Mononuclear cell (primary cell): ENCODE data around the gene HLA-DOB.

DNA sequence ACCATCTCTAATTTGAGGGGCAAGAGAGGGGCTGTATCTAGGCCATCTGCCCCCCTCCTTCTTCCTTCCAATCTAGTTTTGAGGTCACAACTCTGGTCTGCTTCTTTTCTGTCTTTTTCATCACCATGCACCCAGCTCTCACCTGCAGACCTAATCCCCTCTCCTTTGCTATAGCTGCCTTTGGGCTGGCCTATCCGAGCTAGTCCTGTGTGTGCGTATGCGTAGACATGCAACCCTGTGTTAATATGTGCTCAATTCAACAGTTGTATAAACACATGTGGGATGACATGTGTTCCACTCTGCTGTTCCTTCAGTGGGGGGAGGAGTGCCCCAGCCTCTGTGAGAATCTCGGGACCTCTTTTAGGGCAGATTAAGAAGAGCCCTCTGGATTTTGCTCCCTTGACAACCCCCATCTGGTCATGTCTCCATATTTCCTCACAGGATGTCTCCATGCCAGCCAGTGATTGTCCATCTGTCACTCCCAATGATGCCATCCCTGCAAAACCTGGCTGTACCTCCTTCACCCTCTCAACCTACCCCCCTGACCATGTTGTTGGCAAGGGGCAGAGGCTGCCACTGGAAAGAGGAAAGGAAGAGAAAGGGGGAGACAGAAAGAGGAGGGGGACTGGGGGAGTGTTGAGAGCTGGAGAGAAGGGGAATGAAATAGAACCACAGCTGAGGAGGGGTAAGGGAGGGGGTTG, 545 bp downstream of the PRRT1 start:
- RRBS, result no CpG with 5 or more reads among the region's 4 CpGs

DNA sequence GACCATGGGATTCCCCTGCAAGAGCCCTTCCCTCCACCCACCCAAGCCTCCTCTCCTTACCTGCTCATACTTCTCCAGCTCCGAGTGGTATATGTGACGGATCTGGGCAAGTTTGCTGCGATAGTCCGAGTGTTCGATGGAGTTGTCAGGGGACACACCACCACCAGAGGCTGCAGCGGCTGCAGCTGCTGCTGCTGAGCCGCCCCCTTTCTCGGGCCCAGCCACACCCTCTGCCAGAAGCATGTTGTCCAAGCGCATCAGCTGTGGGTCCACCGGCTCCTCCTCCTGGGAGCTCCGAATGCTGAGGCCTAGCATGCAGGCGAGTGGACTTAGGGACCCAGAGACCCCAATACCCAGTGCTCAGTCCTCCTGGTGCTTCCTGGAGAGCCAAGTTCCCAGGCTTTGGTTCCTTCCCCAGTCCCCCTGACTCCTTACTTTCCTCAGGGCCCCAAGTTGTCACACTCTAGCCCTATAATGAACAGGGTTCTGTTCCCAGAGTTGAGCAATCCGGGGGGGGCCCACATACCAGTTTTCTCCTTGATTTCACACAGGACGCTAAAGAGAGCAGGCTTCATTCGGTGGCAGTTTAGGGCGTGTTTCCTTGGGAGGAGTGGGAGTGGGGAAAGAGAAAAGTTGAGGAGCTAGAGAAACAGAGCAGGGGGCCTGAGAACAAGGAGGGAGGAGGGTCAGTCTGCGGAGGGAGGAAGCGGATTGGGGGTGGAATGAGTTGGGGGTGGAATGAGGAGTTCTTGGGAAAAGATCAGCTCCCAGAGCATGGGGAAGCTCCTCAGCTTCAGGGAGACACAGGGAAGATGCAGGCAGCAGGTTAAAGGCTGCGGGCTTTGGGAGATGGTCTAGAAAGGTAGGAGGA, 1.6 kb downstream of the PBX2 start:
- RRBS, result no CpG with 5 or more reads among the region's 19 CpGs

GRCh38 chr6:32196309-32196873, 3.9 kb upstream of the GPSM3 start:
- RRBS, result 2% methylated on average over 6 of the region's 33 CpGs

DNA sequence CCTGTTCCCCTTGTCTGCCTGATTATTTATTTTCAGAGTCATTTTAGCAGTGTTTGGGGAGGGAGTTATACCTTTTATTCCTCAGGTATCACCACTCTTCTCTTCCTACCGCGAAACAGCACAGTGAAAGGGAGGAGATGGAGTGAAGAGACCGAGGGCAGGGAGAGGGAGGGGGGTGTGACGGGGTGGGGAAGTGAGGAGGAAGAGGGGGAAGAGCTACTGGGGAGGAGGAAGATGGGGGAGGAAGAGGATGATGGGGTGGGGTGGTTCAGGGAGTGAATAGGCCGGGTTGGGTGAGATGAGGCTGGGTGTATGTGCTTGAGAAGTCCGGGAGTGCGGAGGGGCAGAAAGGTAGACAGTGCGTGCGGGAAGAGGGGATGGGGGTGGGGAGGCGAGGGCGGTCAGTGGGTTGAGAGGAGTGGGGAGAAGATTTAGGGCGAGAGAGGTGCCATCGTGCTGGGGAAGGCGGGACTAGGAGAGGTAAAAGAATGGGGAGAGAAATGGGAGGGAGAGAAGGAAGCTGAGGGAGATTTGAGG, 30.8 kb upstream of the NOTCH4 start:
- RRBS, result no CpG with 5 or more reads among the region's 14 CpGs

DNA sequence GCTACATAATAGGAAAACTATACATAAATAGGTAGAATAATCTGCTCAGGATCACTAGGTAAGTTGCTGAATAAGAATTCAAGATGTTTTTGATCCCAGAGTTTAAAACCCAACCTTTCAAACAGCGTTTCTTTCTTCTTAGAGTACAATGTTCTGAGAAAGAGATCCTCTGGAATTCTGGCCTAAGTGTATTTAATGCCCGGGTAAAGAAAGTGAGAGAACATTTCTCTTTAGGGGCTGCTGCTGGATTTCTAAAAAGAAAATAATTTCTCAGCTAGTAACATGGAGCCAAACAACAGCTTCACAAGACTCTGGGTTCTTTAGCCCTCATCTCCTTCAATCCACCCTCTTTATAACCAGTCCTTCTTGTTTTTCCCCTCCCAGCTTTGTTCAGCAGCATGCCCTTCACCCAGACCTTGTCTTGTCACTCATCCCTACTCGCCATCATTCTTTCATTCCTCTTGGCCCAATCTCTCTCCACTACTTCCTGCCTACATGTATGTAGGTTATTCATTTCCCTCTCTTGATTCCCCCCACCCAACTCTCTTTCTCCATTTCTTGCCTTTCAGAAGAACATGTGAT, 2.3 kb downstream of the HLA-DRA start:
- RRBS, result no CpG with 5 or more reads among the region's 3 CpGs

GRCh38 chr6:32472743-32473397, 33.2 kb downstream of the HLA-DRA start:
- RRBS, result no CpG with 5 or more reads among the region's 5 CpGs

DNA sequence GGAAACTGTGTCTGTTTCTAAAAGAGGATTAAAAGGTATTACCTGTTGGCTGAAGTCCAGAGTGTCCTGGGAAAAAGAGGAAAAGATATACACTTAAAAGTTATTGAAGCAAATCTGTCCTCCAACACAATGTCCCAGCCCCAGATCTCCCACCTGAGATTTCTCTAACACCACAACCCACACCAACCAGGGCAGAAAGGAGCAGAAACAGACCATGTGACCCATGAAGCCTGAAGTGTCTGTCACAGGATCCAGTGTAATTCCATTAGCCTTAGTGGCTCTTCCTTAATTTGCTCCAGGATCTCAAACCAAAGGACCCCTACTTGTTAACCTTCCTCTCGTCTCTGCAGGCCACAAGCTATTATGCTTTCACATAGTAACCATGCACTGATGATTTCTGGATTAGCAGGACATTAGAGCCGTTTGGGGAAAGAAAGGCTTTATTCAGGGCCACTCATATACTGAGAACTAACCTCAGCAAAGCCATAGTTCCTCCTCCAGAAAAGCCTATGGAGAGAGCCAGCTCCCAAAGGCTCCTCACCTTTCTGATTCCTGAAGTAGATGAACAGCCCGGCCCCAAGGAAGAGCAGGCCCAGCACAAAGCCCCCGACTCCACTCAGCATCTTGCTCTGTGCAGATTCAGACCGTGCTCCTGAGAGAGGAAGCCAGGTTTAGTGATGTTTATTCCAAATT, 9.3 kb downstream of the HLA-DRB1 start:
- RRBS, result no CpG with 5 or more reads among the region's 5 CpGs

DNA sequence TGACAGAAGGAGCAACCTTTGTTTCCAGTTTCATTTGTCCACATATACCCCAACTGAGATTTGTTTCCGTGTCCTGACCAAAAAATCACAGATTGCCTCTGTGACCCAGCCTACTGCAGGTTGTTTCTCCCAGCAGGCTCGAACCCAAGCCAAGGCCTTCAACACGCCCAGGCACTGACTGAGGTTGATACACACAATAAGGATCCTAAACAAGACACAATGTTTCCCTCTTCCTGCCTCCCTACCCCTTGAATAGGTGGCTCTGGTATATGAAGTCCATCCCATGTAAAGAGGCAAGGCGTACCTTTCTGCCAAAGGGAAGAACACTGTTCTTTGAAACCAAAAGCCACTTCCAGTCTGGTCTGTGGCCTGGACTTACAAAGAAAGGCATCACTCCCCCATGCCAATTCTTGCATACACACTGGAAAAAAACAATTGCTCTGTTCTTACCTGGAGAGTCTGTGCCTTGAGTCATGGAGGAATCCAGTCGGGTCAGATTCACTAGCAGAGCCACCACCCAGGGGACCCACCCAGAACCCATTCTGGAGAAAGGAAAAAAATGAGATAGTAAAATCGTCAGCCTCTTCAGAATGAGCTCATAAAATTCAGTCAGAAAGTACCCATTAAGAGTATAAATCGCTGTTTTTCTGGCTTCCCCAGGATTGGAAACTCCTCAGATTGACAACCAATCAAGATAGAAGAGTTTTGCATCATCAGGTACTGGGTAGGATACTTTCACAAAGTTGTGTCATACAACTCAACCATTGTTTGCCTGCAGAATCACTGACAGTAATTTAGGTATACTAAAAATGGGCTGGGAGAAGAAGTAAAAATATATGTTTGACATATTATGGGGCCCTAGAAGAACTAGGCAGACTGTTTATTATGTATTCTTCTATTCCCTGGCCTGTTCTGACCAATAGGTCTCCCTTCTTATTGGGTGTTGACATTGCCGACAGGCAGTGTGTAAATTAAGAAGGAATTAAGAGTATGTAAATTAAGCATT, at the start of gene HLA-DOB:
Gene HLA-DOB, minus strand, starts transcription at position 592 of the 1,006 bp plus-strand sequence.
- RRBS, result no CpG with 5 or more reads among the region's 8 CpGs

GRCh38 chr6:32854799-32855291, 853 bp downstream of the PSMB9 start:
- RRBS, result no CpG with 5 or more reads among the region's 8 CpGs

DNA sequence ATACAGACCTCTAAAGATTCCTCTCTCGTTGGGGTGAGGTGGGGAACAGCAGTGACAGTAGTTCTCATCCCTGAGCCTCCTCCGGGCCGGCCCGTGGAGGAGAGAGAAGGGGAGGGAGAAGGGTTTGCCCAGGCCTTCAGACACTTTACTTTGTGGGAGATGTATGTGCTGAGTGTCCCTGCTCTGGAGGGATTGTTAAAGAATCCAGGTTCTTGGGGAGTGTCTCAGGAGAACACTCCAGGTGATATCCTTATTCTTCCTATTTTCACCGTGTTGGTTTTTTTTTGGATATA, 41.0 kb downstream of the PSMB9 start:
- RRBS, result no CpG with 5 or more reads among the region's 5 CpGs

DNA sequence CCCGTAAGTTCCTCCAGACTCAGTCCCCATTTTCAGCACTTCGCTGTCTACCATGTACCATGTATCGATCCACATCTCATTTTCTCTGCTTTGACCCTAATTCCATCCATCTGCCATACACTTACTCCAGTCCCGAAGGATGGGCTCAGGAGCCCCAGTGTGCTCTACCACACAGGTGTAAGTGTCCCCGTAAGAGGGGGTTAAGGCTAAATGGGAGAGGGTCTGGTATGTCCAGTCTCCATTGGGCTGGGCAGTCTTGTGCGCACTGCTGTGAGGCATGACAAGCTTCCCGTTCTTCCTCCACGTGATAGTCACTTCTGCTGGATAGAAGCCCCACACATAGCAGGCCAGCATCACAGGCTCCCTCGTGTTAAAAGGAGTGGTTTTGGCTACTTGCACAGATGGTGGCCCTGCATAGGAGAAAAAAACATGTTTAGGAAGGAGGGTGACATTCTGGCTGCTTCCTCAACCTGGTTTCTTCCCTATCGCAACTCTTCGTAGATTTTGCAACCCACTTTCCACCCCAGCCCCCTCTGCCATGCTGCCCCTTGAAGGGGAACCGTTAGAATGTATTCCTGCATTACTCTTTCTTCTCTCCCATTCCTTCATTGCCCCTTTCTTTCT, 3.7 kb downstream of the HLA-DMB start:
- RRBS, result no CpG with 5 or more reads among the region's 12 CpGs

DNA sequence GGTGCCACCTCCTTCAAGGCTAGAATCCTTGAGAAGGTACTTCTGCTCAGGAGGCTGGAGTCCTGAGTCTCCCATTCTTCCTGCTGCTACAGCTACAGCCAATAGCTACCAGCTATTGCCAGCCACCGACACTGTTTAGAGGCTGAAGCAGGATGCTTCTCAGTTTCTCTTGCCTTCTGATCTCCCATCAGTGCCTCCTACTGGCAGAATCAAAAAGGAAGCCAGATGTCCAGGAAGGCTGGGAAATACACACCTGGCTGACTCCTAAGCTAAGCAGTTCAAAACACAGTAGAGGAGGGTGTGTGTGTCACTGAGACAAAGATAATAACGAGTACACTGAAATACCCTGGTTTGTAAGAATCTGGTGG, 2.1 kb upstream of the HLA-DMA start:
- RRBS, result no CpG with 5 or more reads among the region's 2 CpGs

- RRBS, result no CpG with 5 or more reads among the region's 1 CpG
These were observed 7.4 kb downstream of the BRD2 start for GRCh38 chr6:32975837-32976200.

- RRBS, result 88% methylated on average over 1 of the region's 12 CpGs
These were observed 5.3 kb downstream of the HLA-DPB1 start for GRCh38 chr6:33081018-33081651.

- RRBS, result no CpG with 5 or more reads among the region's 12 CpGs
These were observed 9.9 kb downstream of the HLA-DPB1 start for GRCh38 chr6:33085594-33086222.

- RRBS, result no CpG with 5 or more reads among the region's 1 CpG
These were observed 36.5 kb downstream of the HLA-DPB1 start for GRCh38 chr6:33112231-33112656.

GRCh38 chr6:33121644-33121998, 45.8 kb downstream of the HLA-DPB1 start:
- RRBS, result no CpG with 5 or more reads among the region's 2 CpGs

DNA sequence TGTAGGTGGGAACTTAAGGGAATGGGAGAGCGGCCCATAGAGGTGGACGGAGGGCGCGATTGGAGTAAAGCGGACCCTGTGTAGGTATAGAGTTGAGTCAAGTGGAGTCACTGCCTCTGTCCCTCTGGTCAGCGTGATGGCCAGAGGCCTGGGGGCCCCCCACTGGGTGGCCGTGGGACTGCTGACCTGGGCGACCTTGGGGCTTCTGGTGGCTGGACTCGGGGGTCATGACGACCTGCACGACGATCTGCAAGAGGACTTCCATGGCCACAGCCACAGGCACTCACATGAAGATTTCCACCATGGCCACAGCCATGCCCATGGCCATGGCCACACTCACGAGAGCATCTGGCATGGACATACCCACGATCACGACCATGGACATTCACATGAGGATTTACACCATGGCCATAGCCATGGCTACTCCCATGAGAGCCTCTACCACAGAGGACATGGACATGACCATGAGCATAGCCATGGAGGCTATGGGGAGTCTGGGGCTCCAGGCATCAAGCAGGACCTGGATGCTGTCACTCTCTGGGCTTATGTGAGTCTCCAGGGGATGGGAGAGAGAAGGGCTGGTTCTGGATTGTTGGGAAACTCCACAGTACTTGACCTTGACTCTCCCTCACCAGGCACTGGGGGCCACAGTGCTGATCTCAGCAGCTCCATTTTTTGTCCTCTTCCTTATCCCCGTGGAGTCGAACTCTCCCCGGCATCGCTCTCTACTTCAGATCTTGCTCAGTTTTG, 618 bp downstream of the SLC39A7 start:
- RRBS, result no CpG with 5 or more reads among the region's 19 CpGs

DNA sequence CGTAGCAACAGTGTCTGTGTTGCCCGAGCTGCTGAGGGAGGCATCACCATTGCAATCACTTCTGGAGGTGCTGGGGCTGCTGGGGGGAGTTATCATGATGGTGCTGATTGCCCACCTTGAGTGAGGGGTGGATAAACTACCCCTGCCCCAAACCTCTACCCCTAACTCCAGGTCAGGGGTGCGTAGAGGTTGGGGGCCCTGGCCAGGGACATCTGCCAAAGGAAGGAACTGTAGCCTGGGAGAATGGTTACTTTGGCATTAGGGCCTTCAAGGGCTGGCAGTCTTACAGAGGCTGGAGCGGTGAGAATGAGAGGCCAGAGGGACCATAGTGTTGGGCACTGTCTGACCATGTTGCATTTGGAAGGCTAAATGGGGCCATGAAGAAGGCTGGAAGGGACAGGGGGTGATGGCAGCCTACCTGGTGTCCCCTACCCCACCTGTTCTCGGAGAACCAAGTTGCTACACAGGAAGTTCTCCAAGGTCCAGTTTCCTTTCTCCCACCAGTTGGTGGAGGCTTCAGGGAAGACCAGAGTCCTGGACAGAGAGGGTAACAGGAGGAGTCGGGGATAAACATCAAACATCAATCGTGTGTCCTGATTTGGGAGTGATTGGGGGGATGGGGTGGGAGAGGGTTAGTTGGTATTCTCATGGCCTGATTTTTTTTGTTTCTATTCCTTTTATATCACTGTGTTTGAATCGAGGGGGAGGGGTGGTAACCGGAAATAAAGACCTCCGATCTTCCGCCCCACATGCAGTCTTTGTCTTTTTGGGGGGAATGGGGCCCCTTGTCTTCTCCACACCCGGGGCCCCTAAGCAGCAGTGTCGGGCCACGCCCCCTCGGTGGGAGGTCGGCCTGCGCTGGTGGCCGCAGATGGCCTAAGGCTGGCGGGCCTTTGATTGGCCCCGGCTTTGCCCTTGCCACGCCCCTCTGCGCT, 498 bp upstream of the HSD17B8 start:
- RRBS, result 2% methylated on average over 8 of the region's 22 CpGs

- RRBS, result no CpG with 5 or more reads among the region's 10 CpGs
These were observed 4.0 kb downstream of the RING1 start for GRCh38 chr6:33212173-33212770.